ENCODE measurements around a stretch of chr13.

- PRO-cap, result no peak
- RAMPAGE, long total RNA, result no peak
Observed at GRCh38 chr13:28545546-28546016, 50.7 kb upstream of the FLT1 start.

DNA sequence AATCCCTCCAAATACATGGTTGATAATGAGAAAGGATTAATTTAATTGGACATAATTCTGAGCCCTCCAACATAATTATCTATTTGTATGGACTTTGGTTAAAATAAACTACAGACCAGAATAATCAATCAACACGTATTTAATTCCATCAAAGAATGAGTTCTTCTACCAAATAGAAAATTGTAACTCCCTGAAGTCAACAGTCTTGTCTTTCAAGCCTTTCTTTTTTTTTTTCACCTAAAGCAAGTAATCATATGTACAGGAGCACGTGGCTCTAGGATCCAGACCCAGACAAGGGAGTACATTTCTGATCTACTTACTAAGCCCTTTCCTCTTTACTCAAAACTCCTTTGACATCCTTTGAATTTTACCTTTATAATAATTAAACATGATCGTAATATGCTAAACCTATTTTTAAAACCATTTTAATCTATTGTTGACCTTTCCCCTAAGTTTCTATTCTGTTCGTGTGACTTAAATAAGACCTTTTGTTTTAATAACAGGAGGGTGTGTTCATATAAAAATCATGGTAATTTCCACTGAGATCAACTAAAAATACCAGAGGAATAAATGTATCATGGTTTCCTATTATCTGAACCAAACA lies 1.8 kb downstream of the SLC7A1 start:
- PRO-cap, result no peak
- RAMPAGE, long total RNA, result no peak

- PRO-cap, result no peak
- RAMPAGE, long total RNA, result no peak
Observed at GRCh38 chr13:29606120-29606581, 10.7 kb upstream of the SLC7A1 start.

GRCh38 chr13:29743010-29743577 lies 107.3 kb downstream of the UBL3 start:
- PRO-cap, result no peak
- RAMPAGE, long total RNA, result no peak

- PRO-cap, result no peak
- RAMPAGE, long total RNA, result no peak
Observed at GRCh38 chr13:29848536-29848905, 1.9 kb downstream of the UBL3 start.

DNA sequence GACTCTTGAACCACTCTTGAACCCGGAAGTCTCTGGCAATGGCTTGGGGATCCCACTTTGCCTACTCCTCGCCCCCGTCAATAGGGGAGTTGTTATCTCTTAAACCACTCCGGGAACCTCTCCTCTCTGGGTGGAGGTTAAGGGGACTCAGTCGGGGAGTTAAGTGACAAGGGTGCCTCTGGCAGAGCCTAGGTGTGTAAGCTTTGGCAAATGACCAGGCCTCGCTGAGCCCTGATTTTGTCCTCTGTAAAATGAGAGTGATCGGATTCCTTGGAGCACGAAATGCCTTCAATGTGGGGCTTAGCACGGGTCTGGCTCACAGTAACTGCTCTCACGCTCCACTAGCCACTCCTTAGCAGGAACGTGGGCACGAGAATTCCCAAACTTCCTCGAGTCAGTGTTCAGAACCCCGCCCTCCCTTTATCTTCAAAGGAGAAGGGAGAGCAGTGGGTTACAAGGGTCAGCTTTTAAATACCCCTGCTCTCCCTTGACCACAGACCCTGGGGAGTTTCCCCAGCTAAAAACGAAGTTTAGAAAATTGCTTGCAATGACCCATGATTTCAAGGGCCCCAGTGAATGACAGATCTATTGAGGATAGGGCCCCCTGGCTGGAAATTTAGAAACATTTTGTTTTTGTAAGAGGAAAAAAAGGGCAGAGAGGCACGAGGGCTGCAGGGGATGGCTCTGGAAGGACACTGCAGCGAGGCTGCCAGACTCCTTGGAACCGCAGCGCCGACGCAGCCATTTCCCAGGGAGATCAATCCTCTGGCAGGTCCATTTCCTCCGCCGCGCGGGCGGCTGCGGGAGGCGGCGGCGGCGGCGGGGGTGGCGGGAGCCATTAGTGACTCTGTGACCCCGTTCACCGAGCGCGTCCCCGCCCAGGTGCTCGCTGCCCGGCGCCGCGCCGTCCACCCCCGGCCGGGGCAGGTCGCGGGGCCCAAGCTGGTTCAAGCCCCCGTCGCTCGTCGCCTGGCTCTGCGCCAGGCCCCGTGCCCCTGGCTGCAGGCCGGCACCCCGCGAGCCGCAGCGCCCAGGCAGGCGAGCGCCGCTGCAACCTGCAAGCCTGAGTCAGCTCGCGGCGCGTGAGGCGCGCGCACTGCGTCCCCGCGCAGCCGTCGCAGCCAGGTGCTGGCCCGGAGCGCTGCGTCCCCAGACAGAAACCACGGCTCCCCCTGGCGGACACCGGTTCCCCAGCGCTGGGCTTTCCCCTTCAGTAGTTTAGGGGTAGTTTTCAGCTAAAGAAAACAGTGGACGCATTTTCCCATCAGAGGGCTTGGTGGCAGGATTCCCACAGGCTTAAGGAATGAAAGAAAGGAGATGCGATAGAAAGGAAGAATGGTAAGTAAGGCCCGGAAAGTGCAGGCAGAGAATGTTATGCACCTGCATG lies 192.9 kb downstream of the KATNAL1 start:
- PRO-cap, result unidirectional peak, minus-strand start at position 1,070 of the sequence; unidirectional peak, minus-strand start at position 1,127 of the sequence
- RAMPAGE, long total RNA, result no peak

DNA sequence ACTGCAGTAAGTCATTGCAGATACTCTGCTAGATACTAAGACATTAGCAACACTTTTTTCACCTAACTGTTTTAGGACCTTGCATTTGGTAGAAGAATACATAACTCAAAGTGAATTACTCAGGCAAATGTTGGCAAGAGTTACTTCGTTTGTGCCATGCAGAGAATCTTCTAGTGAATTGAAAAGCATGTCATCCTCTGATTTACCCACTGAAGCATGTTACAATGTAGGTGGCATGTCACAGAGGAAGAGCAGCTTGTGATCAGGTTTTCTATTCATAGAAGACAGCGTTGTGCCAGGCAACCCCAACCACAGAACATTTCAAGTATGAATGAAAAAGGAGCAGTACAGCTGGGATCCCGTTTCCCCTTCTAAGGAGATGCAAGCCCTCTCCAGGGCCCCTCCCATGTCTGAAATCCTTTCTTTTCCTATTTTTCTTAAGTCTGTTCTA lies 5.9 kb upstream of the KATNAL1 start:
- PRO-cap, result no peak
- RAMPAGE, long total RNA, result no peak

GRCh38 chr13:30334505-30335677 lies 27.5 kb upstream of the KATNAL1 start:
- PRO-cap, result no peak
- RAMPAGE, long total RNA, result no peak

GRCh38 chr13:30340220-30341258 lies 33.2 kb upstream of the KATNAL1 start:
- PRO-cap, result no peak
- RAMPAGE, long total RNA, result no peak

- PRO-cap, result no peak
- RAMPAGE, long total RNA, result no peak
Observed at GRCh38 chr13:30362585-30363216, 55.4 kb upstream of the KATNAL1 start.

GRCh38 chr13:30388628-30389107 lies 33.6 kb upstream of the UBE2L5 start:
- PRO-cap, result no peak
- RAMPAGE, long total RNA, result no peak

DNA sequence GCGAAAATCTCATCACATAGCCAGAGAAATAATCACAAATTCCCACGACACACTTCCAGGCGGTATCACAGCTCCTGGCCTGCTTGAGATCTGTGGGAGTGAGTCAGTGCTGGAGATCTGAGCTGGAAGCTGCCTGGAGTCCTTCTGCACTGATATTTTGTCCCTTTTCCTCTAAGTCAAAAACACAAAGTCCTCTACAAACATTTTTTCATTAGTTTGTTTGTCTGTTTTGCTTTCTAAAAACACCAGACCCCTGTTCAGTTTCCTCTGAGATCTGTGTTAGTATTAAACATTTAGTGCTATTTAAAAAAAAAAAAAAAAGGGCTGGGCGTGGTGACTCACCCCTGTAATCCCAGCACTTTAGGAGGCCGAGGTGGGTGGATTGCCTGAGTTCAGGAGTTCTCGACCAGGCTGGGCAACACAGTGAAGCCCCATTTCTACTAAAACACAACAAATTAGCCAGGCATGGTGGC lies 12.3 kb upstream of the UBE2L5 start:
- PRO-cap, result no peak
- RAMPAGE, long total RNA, result no peak

DNA sequence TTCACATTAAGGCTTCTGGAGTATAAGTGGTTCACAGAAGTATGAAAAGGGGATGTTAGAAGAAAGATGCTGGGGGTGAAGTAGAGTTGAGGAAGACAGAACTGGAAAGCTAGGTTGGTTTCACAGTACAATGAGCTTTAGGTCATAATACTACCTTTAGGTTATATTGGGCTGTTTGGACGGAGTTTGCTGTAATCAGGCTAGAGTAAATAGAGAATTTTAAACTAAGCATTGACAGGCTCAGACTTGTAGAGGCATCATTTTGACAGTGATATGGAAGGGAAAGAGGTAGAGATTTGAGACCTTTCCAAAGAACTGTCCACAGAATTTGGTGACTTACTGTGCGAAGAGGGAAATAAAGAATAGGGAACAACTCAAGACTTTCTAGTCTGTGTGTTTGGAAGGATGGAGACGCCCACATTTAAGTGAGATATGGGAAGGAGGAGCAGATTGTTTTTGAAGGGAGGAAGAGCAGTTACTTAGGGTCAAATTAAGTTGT lies 1.0 kb downstream of the USPL1 start:
- PRO-cap, result bidirectional peak, plus-strand start at position 72 of the sequence, minus-strand start outside the sequence
- RAMPAGE, long total RNA, result no peak

GRCh38 chr13:30647816-30648166 lies 30.1 kb downstream of the USPL1 start:
- PRO-cap, result no peak
- RAMPAGE, long total RNA, result no peak

GRCh38 chr13:30648312-30648955 lies 30.7 kb downstream of the USPL1 start:
- PRO-cap, result no peak
- RAMPAGE, long total RNA, result no peak

- PRO-cap, result no peak
- RAMPAGE, long total RNA, result no peak
Observed at GRCh38 chr13:30730596-30731011, 4.7 kb upstream of the ALOX5AP start.

GRCh38 chr13:30743279-30744215 lies 8.2 kb downstream of the ALOX5AP start:
- PRO-cap, result no peak
- RAMPAGE, long total RNA, result no peak

- PRO-cap, result no peak
- RAMPAGE, long total RNA, result no peak
Observed at GRCh38 chr13:30816587-30817265, 81.4 kb downstream of the ALOX5AP start.

GRCh38 chr13:30859042-30859769 lies 46.9 kb upstream of the MEDAG start:
- PRO-cap, result no peak
- RAMPAGE, long total RNA, result no peak

DNA sequence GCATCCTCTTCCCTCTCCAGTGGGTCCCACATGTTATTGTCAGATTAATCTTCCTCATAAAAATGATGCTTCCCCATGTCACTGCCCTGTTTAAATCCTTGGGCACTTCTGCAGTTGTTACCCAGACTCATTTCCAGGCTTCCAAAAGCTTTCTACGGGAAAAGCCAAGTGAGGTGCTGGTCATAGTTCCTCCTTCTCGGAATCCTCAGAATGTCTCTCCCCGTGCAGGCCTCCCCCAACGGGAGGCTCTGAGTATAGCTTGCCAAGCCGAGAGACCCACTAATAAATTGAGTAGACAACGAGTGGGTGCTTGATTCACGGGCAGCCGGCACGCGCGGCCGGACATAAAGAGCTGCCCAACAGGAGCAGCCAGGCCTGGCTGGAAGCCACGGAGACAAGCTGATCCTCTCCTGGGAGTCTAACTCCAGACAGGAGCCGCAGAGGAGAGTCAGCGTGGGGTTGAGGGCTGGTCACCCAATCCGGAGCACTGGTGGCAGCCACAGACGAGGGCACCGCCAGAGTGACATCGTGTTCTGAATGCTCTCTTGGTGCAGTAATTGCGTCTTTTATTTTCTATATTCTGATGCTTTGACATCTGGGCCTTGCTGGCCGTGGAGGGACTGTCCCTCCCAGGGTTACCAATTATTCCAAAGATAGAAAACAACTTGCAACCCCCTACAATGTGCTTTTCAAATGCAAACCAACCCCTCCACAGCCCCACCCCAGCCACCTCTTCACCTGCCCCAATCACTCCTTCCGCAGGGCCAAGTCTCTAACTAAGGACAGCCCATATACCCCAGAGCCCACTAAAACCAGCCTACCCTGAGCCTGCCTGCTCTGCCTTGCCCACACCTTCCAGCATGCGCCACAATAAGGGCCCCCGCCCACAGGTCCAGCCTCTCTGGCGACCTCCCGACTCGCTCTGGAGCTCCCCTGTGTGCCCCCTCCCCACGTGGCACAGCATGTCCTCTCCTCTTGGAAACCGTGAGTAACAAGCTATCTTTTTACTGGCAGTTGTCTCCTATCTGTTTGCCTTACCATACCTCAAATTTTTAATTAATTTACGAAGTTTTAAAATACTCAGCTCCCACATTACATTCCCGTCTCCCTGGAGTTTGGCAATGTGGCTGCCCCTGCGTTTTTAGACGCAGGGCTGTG lies 43.1 kb upstream of the MEDAG start:
- PRO-cap, result no peak
- RAMPAGE, long total RNA, result no peak